Duodenum (tissue), 1 donor: ENCODE measurements around a stretch of chr6.

DNA sequence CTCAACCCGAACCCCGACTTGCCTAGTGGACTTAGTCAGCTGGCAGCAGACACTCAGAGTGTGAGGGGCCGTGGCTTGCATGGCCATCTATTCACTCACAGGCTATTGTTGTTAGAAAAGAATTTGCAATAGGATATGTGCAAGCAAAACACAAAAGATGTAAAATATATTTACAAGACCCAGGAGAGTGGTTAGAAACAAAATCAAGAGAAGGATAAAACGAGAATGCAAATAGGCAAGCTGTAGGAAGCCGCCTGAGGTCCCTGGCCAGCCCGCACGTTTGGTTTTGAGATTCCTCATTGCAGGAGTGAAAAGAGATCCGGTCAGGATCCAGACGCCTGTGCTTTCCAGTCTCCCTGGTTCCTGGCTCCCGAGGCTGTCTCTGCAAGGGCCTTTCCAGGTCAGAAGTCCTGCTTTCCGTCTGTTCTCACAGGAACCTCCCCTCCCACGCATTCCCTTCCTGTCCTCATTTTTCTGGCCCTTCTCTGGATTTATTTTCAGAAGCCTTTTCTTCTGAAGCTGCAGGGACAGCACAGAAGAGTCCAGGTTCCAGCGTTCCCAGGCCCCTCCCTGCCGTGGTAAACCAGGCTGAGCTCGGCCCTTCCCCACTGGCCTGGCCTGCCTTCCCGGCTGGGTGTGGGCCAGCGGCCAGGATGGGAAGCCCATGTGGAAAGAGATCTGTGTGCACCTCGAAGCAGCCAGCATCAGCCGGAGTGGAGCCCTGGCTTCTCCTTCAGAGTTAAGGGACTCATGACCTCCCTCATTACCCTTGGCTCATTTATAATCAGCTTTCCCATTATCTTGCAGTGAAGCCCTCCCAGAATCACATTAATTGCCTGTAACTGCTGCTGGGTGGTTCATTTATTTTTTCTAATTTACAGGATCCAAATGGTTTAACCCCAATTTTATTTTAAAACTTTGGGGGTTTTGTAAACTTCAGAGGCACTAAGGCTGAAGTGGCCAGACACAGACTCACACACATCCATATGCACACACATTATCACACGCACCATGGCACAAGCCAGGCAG is 53.9 kb downstream of the TMEM242 start:
- PRO-cap: no peak

DNA sequence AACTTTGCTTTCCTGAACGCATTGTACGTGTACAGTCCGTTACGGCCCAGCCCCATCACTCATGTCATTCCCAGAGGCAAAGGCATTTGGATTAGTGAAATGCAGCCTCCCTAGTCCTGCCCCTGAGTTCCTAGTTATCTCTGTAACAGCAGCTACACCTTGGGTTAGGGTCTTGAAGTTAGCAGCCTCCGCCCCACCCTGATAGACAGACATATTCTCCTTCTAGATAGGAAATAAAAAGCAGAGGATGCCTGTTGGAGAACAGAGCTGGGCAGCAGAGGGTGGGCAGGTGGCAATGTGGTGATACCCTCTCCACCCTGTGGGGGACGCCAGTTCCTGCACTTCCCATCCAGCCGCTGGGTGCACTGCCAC is 80.4 kb downstream of the ZDHHC14 start:
- PRO-cap: no peak

GRCh38 chr6:157780030-157780229 is 43.1 kb upstream of the SNX9 start:
- PRO-cap: no peak

GRCh38 chr6:157829897-157830750 is 7.1 kb downstream of the SNX9 start:
- PRO-cap: no peak

- PRO-cap: no peak
Measured at GRCh38 chr6:157831981-157832507, 9.0 kb downstream of the SNX9 start.

DNA sequence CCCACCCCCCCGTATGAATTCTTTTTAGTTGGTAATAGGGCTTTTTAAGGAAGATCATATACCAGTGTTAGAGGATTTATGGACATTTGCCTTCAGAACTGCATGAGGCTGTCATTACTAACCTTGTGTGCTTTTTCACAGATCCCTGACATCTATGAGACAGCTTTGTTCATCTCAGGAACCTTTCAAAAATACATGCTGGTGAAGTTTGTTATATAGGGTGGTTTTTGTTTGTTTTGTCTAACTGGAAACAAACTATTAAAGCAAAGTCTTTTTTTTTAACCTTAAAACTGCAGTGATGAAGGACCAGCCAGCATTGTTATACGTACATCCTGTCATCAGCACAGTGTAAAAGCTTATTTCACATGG is 61.5 kb downstream of the SNX9 start:
- PRO-cap: no peak

- PRO-cap: no peak
Measured at GRCh38 chr6:157904858-157905543, 76.7 kb upstream of the SYNJ2 start.

GRCh38 chr6:157921389-157921816 is 60.3 kb upstream of the SYNJ2 start:
- PRO-cap: no peak

- PRO-cap: no peak
Measured at GRCh38 chr6:157980886-157981310, 765 bp upstream of the SYNJ2 start.

DNA sequence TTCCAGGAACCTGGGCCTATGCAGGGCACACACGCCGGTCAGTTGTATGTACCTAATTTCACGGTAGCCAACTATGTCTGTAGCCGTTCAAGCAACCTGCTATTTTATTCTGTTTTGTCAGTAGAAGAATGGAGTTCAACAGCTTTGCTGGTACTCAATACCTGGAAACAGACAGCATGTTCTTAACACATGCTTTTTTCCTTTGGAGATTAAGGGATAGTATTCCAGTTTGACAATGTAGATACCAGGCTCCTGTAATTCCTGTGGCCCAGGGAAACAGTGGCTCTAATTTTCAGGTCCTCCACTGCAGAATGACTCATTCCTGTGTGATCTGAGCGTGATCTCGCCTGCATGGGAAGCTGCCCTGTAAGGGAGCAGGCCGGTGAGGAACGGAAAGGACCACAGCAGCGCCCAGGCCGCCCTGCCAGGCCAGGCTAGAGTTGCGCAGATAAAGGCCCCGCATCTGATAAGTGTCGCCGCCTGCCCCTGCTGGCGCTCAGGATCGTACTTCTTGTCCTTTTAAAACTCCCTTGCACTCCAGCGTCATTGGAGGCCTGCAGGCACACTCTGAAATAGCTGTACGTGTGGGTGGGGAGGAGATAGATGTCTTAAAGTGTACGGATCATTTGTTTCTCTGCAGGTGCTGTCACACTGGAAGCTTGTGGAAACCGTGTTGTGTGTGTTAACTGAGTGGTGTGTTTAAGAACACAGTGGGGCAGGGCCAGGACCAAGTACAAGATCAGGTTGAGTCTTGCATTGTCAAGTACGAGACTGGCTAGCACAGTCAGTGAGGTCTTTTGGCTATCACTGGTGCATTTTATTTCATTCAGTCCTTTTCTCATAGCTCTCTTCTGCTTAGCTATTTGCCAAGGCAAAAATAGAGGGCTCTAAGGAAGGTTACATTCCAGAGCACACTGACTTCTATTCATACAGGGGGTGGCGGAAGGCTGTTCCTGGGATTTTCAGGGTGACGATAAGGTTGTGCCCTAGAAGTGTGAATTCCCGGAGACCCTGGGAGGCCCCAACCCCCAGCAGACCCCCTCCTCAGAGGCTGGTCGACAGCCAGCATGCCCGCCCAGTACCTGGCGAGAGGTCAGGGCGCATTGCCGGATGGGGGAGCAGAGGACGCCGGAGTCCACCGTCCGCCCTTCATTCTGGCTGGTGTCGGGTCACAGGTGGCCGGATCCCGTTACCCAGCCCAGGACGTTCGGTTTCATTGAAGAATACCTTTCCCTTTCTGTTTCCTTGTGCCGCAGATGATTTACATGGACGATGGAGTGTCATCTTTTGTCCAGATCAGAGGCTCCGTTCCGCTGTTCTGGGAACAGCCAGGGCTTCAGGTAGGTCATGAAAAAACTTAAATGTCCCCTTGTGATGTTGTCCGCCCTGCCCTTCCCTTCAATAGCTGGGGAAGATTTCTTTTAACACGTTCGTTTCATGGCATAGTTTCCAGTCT is 60.9 kb downstream of the SYNJ2 start:
- PRO-cap: no peak

DNA sequence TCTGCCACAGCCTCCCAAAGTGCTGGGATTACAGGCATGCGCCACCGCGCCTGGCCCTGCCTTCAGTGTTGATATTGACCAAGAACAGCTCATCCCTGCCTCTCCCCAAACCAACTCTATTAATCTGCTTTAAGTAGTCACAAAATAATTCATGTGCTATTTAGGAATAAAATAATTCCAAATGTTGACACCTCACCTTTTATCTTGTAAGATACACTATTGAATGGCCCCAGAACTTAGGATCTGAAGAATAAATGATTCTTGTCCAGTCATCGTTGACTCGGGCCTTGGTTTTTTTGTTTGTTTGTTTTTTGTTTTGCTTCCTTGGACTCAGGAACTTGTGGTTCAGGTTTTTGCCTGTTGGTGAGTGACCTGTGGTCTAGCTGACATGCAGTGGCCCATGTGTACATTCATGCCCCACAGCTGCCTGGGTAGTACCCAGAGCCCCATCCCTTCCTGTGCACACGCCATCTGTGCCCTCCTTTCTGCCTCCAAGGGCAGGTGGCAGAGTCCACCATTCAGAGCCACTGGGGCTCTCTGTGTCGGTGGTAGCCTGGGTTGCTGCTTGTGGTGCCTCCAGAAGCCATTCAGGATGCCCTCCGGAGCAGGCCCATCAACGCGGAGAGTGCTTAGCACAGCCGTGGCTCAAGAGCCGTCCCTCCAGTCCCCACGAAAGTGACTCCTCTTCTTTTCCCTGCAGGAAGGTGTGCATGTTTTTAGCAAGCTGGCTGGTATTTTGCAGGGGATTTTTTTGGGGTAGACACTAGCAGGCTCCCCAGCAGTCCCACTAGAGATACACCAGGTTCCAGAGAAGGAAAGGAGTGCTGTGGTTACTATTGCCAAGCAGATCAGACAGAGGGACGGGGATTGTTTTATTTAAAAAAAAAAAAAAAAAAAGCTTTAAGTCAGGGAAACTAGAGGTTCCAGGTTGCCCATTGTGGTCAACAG is 85.9 kb downstream of the SYNJ2 start:
- PRO-cap: no peak

DNA sequence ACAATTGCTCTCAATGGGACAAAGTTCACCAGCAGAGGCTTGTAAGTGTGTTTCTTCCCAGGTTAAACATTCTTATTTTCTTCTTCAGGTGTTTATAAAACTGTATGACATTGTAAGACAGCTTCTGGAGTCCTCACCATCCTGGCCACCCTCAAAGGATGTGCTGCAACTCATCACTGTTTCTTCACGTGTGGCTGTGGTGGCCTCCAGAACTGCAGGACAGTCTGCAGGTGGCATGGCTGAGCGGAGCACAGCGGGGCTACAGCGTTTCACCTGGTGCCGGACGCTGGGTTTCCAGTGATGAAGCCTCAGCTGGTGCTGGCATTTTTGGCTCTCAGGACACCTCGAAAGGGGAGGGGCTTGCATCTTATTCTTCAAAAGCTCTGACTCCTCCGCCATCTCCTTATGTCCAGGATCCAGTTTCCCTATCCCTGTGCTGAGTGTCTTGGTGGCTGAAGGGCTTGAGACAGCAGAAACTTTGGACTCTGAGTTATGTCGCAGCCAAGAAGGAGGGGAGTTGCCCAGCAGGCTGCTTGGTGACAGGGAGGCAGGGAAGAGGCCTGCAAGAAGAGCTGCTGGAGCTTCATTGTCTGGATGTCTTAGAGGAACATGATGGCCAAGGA is 58.5 kb downstream of the GTF2H5 start:
- PRO-cap: no peak

DNA sequence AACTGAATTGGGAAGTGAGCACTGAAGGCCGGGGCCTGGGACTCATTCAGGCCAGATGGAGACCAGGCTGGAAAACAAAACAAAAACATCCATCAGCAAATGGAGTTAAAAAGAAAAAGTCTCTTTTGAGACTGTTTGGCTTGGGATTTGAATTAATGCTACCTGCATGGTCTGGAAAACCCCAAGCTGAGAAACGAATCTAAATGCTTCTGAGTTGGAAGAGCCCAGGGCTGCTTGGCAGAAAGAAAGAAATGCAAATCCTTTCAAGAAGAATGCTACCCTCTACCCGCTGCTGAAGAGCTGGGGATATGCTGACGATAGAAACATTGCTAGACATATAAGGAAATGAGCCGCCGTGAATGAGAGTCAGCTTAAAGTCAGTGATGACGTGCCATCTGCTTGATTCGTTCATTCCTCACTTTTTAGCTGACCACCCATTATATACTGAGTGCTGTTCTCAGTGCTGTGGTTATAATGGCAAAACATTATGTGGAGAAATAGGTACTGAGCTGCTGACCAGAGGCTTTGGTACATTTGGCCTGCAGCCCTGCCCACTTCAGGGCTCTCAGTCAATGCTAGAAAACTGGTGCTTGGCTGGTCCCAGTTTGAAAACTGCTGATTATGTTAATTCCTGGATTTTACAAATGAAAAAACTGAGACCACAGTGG is 28.0 kb upstream of the TULP4 start:
- PRO-cap: no peak

GRCh38 chr6:158323265-158323763 is 11.0 kb downstream of the TULP4 start:
- PRO-cap: no peak

DNA sequence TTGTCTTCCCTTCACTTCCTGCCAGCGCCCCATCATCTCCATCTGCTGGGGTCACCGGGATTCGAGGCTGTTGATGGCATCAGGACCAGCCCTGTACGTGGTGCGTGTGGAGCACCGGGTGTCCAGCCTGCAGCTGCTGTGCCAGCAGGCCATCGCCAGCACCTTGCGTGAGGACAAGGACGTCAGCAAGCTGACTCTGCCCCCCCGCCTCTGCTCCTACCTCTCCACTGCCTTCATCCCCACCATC is 80.2 kb upstream of the TMEM181 start:
- PRO-cap: no peak

DNA sequence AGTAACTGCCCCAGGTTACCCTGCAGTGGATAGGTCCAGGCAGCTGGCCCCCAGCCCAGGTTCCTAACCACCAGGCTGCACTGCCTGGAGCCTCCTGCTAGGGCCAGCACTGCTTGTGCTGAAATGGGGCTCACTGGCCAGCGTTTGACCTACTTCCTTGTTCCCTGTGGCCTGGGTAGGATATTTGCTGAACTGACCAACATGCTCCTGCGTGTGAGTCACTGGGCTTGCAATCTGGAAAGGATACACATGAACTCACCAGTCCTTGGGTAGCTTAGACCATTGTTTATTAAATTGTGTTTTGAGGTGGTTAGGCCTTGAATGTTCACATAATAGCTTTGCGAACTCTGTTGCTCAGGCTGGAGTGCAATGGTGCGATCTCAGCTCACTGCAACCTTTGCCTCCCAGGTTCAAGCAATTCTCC is 3.6 kb downstream of the TMEM181 start:
- PRO-cap: no peak

DNA sequence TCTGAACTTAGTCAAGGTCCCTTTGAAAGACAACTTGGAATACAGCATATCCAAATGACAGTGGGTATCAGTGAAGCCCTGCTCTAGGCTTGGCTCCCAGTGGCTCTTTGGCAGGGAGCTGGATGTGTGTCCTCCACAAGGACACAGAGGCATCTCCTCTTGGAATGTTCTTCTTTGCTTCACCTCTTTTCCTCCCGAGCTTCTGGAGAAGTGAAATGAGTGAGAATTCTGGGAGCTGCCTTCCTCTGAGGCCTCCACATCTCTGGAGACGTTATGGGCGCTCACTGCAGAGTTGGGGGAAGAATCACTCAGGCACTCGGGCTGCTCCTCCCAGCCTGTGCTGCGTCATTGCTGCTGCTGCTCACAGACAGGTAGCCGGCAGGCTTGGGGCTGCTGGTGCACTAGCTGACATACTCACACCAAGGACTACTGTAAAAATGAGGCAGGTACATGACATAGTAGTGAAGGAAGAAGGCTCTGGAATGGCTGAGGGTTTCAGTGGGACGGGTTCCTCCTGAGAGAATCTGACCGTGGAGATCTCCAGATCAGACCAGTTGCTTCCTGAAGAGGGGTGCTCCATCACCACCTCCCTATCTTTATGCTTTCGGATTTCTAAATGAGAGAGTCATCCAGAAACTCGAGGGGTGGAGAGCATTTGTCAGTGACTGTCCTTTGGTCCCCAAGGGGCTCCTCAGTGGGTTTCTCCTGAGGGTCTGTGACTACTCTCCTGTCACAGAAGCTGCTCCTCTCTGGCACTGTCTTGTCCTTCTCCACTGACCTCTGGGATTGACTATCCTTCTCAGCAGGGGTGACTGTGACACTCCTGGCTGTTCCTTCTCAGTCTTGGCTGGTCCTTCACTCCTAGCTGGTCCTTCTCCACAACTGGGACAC is 33.9 kb downstream of the DYNLT1 start:
- PRO-cap: no peak

- PRO-cap: no peak
Measured at GRCh38 chr6:158631668-158632056, 12.9 kb downstream of the DYNLT1 start.

DNA sequence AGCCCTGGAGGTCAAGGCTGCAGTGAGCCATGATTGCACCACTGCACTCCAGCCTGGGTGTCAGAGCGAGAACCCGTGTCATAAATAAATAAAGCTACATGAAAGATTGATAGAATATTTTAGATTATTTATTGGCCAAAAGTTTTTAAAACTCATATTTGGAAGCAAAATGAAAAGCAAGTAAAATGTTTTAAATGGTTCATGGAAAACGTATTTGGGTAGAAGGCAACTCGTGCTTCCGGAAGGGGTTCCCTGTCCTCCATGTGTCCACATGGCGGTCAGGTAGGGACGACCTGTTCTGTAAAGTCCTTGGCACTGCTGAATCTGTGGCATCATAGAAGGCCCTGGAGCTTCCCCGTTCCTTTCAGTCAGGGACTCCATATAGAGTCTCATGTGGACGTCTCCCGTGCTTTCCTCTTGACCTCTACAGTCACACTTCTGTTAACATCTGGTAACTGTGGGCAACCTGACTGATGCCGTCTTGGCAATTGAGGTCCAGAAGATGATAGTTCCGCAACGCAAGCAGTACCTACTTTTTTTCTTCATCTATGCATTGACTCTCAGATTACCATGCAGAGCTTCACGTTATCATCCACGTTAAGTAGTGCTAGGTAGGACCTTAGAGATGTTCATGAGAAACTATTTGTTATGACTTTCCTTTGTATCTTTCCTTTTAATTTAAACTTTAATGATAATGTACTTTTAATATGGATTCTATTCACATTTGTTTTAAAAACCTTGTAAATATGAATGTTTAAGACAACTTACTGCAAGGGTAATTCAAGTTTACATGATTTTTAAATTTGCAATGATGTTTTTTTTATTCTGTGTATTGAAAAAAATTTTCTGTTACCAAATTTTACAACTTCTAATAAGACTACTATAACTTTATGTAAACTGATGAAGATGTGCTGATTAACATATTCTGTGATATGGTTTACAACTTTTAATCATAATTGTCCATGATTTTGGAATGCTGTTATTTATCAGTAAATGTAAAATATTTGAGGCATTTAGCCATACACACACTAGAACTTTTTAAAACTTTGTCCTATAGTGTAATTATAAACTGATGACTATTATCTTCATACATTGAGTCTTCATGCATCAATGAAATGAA is 11.2 kb downstream of the DYNLT1 start:
- PRO-cap: no peak

- PRO-cap: no peak
Measured at GRCh38 chr6:158635319-158636158, 9.0 kb downstream of the DYNLT1 start.